ENCODE data around the genes SLC52A1, RABEP1, XAF1, FBXO39 and SLC16A11.

GRCh38 chr17:4987888-4988712 is 625 bp upstream of the CAMTA2 start:
- RRBS, 2 experiments: no CpG with 5 or more reads among the region's 28 CpGs

GRCh38 chr17:4988713-4989297 is 1.3 kb upstream of the CAMTA2 start:
- RRBS, 2 experiments: no CpG with 5 or more reads among the region's 2 CpGs

DNA sequence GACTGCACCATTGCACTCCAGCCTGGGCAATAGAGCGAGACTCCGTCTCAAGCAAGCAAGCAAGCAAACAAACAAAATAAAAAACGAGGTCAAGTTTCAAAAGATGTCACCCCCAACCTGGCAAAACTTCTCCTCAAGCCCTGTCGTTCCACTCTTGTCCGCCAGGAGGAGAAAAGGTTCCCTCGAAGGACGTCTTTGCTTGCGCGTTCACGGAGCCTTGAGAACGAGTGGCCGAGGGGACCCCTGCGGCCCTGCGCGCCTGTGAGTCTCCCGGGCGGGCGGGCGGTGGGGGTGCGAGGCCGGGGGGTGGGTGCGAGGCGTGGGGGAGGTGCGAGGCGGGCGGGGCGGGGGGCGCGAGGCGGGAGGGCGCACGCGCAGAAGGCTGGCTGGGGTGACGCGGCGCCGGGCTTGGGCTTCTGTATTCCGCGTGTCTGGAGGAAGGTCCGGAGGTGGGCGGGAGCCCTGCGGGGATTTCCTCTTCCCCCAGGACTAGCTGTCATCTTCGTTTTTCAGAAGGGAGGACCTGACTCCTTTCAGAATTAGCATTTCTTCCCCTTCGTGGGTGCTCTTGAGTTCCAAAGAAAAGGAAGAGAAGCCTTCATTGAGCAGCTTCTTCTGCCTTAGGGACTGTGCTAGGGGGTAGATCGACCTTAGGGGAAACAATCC is 3.7 kb downstream of the SLC52A1 start:
- RRBS, 2 experiments: 0 to 8% methylated on average over 1 to 12 of the region's 45 CpGs

- RRBS, 2 experiments: 2 to 7% methylated on average over 11 to 14 of the region's 26 CpGs
These were observed at the start of gene SLC52A1 for GRCh38 chr17:5035088-5035601. SLC52A1 (minus strand) TSS chr17:5035426.

- RRBS, 2 experiments: no CpG with 5 or more reads among the region's 7 CpGs
These were observed 7.2 kb downstream of the SCIMP start for GRCh38 chr17:5227461-5227829.

- RRBS, 2 experiments: 1 to 3% methylated on average over 37 of the region's 132 CpGs
These were observed at the start of gene RABEP1 for GRCh38 chr17:5281757-5282951. RABEP1 (plus strand) TSS chr17:5282284.

DNA sequence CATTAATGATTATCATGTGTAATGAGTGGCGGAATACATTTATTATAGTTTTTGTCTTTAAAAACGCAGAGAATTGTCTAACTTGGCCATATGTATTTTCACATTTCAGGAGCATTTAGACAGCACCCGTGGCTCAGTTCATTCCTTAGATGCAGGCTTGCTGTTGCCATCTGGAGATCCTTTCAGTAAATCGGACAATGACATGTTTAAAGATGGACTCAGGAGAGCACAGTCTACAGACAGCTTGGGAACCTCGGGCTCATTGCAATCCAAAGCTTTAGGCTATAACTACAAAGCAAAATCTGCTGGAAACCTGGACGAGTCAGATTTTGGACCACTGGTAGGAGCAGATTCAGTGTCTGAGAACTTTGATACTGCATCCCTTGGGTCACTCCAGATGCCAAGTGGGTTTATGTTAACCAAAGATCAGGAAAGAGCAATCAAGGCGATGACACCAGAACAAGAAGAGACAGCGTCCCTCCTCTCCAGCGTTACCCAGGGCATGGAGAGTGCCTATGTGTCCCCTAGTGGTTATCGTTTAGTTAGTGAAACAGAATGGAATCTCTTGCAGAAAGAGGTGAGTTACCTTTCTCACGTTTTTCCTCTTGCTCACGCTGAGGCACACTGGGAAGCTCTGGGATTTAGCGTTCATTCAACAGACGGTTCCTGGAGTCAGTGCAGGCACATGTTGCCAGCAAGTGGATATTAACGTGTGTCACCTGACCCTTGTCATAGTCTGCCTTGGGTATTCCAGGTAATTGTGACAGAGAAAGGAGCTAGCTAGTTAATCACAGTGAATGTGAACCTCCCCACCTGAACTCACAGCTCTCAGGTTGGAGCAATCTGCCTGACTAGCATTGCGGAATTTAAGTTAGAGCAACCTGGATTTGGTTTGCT is 58.1 kb downstream of the NUP88 start:
- RRBS, 2 experiments: no CpG with 5 or more reads among the region's 16 CpGs

DNA sequence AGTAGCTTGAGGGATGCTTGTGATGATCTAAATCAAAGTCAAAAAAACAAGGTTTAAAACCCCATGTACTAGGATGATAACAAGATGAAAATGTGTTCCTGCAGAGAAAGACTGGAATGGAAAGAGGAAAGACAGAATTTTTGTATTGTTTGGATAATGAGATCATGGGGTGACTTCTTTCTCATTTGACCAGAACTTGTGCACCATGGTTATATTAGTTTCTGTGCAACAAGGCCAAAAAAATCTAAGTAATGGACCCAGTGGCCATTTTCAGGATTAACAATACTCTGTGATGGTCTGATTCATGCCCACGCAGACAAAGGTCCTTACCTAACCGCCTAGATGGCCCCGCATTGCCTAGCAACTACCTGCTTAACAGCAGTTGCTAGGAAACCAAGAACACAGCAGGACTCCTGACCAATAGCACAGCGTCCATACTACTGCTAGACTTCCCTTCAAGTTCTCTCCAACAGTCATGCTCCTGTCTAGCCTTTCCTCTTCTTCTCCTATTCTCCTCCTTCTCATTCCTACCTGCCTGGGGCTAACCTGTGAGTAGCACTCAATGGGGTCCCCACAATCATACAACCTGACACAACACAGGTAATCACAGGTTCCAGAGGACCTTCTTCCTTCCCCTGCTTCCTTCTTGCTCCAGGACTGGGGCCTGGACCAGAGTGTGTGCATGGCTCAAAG is 8.0 kb upstream of the ENSG00000286190 start:
- RRBS, 2 experiments: no CpG with 5 or more reads among the region's 4 CpGs

DNA sequence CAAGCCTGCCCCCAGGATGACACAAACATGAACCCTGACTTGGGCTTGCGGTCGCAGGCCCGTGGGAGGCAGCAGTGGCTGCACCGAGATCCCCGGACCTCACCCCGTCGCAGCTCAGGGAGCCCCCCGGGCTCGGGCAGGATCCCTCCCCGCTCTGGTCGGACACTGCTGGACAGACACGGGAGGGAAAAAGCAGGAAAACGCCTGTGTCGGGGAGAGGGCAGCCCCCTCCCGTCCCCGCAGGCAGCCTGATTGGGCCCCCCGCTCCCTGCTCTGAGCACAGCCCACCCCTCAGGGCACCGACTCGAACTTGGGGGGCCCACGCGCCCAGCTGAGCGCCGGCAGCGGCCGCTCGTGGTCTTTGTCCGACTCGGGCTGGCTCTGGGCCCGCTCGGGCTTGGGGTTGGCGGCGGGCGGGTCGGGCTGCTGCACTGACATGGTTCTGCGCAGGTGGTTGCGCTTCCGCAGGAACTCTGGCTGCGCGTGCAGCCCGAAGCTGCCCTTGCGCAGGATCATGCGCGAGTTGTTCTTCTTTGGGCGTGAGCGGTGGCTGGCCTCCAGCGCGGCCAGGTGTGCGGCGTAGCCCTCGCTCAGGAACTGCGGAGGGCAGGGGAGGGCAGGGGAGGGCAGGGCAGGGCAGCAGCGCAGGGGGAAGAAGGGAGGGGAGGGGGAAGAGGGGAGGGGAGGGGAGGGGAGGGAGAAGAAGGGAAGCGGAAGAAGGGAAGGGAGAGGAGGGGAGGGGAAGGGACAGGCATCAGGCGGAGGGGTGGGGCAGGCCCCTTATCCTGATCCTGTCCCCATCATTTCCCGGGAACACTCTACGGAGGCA is 11.0 kb downstream of the PIMREG start:
- RRBS, 2 experiments: 76 to 79% methylated on average over 3 of the region's 56 CpGs

GRCh38 chr17:6457529-6458225 is 13.4 kb downstream of the PIMREG start:
- RRBS, 2 experiments: no CpG with 5 or more reads among the region's 13 CpGs

DNA sequence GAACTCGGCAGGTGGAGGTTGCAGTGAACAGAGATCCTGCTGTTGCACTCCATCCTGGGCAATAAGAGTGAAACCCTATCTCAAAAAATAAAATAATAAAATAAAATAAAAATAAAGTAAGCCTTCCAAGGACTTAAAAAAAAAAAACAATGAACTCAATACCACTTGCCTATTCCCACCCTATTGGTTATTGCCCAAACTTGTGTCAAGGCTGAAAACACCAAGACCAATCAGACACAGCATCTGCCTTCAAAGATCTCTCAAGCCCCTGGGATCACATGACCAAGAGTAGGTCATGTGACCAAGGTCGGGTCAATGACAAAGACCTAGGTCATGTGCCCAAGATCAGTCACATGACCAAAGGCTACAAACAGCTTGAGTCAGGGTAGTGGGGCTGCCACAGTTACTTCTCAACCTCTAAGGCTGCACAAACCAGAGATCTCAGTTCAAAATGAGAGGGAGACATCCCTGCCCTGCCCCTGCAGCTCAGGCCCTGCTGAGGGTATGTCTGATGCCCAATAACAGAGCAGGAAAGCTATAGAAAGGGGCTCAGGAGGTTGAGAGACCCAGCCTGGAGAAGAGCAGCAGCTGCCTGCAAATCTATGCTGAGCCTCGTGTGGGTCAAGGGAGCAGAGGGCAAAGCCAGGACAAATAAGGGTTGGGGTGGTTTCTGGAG is 48.7 kb downstream of the PIMREG start:
- RRBS, 2 experiments: no CpG with 5 or more reads among the region's 3 CpGs

- RRBS, 2 experiments: 53 to 76% methylated on average over 2 to 6 of the region's 16 CpGs
These were observed 1.6 kb downstream of the PITPNM3 start for GRCh38 chr17:6554524-6555348.

- RRBS, 2 experiments: 10% methylated on average over 4 of the region's 22 CpGs; no CpG with 5 or more reads in 1 of the 2 experiments
These were observed 1.0 kb downstream of the KIAA0753 start for GRCh38 chr17:6639401-6639953.

DNA sequence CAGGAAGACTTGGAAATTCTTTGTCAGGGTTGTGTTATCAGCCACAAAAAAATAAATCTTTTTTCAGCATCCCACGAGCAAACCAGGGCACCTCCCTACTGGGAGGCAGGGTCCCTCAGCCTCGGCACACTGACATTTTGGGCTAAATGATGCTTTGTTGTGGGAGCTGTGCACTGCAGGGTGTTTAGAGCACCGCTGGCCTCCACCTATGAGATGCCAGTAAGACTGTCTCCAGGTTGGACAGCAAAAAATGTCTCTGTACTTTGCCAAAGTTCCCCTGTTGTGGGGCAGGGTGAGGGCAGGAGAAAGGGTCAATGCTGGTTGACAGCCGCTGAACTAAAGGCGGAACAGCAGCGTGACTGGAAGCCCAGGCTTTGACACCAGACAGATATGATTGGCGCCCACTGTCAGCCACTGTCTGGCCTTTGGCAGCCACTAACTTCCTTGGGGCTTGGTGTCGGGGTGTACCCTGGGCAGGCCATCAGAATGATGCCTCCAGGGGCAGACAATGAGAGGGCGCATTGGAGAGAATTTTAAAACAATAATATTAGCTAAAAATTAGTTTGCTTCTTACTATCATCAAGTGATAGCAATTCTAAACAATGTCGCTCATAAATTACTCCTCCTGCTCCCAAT is 3.3 kb downstream of the SLC13A5 start:
- RRBS, 2 experiments: no CpG with 5 or more reads among the region's 10 CpGs

GRCh38 chr17:6755019-6756291 is at the start of gene XAF1:
XAF1 (plus strand) TSS chr17:6756046.
- RRBS, 2 experiments: no CpG with 5 or more reads among the region's 23 CpGs

GRCh38 chr17:6775814-6776463 is at the start of gene FBXO39:
FBXO39 (plus strand) TSS chr17:6776215.
- RRBS, 2 experiments: 3 to 7% methylated on average over 12 to 26 of the region's 52 CpGs

GRCh38 chr17:7023507-7024409 is 908 bp downstream of the BCL6B start:
- RRBS, 2 experiments: 94 to 97% methylated on average over 6 of the region's 53 CpGs

DNA sequence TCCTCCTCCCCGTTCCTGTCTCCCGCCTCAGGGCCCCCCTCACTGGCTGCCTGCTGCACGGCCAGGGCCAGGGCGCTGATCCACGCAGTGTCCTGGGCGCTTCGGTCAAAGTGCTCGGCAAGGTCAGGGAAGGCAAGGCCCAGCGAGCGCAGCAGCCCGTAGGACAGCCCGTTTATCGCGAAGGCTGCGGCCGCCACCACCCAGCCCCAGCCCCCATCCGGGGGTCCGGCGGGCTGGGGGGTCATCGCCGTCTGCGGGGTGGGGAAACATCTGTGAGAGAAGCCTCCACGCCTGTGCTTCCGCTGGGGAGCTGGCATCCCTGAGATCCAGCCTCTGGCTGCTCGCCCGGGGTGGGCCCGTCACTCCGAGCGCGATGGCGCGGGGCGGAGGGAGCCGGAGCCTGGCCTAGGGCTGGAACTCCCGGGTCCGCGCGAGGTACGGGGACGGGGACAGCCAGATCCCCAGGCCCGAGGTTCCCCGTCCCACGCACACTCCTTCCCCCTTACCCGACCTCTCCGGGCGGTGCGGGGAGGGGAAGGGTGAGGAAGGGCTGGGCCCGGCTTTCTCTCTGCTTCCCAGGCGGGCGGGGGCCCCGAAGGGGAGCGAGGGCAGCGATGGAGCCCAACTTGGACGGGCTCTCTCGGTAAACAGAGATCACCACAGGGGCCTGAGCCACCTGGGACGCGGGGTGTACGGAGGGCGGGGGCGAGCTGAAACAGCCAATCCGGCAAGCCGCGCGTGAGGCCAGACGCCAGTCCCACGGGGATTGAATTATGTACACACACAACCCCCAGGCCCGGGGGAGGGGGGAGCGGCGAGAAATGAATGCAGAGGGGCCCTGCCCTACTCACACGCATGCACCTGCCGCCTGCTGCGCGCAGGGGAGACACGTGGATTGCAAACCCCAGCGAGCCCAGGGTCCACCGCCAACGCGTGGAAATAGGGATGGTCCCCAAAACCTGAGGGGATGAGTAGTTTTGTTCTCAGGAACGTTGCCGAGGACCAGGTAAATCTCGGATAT is at the start of gene SLC16A11:
Gene SLC16A11 (minus strand): TSS at position 824 of the 1,021 bp plus-strand sequence.
- RRBS, 2 experiments: 10 to 22% methylated on average over 26 to 27 of the region's 81 CpGs

- RRBS, 2 experiments: no CpG with 5 or more reads among the region's 29 CpGs
These were observed 18.8 kb upstream of the ASGR2 start for GRCh38 chr17:7133295-7133983.

- RRBS, 2 experiments: 8% methylated on average over 2 of the region's 19 CpGs; no CpG with 5 or more reads in 1 of the 2 experiments
These were observed 1.0 kb downstream of the ASGR1 start for GRCh38 chr17:7177997-7178743.